Placental pericyte (primary cell): ENCODE measurements around a stretch of chr16.

DNA sequence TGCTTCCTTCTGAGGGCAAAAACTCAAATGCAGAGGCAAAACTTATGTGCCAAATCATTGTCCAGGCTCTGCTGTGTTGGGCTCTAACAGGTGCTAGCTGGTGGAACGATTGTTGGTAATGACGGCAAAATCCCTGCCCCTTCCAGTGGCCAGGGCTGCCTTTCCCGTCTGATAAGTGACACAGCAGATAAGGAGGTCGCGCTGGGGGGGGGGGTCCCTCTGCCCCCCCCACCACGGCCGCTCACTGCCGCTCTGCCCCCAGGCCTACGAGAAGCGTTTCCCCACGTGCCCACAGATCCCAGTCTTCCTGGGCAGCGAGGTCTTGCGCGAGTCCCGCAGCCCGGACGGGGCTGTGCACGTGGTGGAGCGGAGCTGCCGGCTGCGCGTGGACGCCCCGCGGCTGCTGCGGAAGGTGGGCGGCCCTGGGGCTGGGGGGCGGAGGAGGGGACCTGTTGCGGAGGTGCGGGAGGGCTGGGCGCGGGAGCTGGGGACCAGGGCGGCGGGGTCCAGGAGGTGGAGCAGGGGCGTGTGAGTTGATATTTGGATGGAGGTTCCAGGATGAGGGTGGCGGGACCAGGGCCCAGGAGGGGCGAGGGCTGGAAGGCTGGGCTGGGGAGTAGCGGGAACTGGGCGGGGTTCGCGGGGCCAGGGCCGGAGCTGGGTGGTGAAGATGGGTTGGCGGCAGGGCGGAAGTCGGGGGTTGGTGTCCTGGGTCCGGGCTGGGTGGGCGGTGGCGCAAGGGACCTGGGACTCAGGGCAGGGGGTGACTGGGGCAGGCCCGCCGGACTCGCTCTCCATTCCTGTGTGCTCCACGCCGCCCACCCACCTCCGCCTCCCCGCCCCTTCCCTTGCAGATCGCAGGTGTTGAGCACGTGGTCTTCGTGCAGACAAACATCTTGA is 29.4 kb downstream of the SEC14L5 start:
- CAGE, long polyA plus RNA = no peak

DNA sequence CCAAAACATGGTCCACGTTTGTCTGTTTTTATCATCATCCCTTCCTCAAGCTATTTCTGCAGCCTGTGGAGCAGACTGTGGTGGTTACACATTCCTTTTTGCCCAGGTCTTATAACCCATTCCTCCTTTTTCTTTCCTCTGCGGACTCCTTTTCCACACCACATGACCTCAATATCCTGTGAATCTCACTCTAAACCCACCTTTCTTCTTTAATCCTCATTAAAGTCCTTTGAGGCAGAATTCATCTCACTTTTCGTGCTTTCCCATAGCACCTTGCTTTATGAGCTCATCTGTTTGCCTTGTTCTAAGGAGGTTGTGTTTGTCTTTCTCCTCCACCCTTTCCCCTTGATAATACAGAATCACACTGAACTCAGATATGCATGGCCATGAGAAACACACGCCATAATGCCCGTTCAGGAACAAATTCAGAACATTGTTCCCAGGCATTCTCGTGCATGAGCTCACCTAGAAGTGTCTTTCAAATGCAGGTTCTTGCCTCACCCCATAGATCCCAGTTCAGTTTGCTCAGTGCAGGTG is 71.3 kb downstream of the TMEM114 start:
- CAGE, long polyA plus RNA = no peak

DNA sequence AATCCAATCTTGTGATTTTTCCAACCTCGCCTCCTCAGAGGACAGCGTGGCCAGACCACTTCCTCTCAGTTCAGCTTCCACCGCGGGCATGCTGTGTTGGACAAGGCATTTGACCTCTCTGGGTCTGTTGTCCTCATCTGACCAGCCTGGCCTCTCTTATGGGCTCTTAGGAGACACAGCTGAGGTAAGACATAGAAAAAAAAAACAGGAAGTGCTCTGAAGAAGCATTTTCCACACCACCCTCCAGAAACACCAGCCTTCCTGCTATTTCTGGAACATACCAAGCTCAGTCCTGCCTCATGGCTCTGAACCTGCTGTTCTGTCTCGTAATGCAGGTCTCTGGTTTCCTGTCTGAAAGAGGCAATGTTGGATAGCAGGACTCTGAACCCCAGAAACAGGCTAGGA is 8.2 kb downstream of the TMEM114 start:
- CAGE, long polyA plus RNA = no peak

- CAGE, long polyA plus RNA = no peak
Observed at GRCh38 chr16:8621834-8622696, 567 bp downstream of the METTL22 start.

- CAGE, long polyA plus RNA = no peak
Observed at GRCh38 chr16:8712628-8713365, 38.4 kb downstream of the ABAT start.

GRCh38 chr16:8740635-8741391 is 56.6 kb downstream of the TMEM186 start:
- CAGE, long polyA plus RNA = no peak

DNA sequence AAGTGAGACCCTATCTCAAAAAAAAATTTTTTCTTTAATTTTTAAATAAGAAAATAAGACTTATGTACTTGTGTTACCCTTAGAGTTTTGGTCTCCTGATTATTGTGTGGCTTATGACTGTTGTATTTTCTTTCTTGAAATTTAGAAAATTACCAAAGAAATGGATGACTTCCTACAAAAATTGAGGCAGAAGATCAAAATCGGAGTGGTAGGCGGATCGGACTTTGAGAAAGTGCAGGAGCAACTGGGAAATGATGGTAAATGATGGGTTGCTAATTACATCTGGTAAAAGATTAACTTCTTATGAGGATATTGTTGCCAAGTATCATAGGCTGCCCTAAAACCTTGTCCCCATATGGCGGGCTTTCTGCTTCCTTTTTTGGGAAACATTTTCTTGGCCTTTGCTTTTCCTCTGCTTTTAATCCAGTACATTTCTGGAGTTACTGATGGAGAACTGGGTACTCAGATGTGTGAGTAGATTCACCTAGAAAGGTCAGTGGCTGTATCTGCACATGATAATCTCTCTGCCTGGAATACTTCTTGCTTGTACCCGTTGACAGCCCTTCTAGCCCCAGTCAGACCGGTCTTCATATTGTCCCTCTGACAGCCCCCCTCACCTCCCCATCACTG is 4.1 kb downstream of the PMM2 start:
- CAGE, long polyA plus RNA = no peak

DNA sequence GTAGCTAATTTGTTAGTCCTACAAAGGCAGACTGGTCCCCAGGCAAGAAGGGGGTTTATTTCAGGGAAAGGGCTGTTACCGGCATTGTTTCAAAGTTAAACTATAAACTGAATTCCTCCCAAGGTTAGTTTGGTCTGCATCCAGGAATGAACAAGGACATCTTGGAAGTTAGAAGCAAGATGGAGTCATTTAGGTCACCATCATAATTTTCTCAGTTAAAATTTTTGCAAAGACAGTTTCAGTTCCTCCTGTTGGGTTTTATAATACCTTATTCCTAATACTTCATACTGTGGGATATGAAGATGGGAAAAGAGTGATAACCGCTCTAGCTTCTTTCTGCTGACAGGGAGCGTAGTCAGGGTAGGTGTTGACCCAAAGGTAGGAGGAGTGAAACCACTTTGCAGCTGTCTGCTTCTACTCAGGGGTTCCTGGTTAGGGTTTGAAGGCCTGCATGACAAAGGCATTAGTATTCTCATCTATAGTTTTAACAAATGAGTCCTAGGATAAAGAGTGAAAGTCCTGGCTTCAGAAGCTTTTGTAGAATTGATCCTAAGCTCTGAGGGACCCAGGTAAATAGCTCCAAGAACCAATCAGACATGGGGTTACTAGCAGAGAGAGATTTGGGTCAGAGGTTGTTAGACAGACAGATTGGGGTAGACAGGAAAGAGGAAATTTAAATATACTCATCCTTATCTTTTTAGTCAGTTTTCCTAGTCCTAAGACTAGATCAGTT is 24.9 kb downstream of the PMM2 start:
- CAGE, long polyA plus RNA = no peak

DNA sequence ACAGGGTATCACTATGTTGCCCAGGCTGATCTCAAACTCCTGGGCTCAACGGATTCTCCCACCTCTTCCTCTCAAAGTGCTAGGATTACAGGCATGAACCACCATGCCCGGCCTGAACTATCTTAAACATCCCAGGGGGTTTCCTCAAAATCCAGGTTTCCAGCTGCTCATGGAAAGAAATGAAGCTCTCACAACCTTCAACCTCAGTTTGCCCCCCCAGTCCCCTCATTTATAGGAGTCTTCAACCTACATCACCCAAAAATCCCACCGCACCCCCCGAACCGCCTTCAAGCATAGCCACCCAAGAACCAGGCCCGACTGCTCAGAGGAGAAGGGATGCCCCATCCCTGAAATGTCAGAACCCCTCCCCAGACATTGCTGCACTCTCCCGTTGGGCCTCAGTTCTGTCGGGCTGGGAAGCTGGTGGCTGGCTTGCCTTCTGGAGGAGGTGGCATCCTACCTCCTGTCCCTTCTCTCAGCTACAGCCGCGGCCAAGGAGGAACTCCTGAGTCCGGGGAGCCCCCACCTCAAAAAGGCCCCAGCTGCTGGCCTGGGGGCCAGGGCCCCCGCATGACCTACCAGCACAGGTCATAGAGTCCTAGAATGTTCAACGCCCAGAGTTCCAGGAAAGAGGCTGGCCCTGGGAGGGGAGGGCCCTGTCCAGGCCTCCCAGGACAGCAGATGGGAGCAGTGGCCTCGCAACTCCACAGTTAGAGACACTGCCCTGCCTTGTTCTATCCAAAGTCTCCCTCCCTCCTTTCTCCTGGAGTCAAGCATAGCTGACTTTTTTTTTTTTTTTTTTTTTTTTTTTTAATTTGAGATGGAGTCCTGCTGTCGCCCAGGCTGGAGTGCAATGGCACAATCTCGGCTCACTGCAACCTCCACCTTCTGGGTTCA is 7.4 kb downstream of the CARHSP1 start:
- CAGE, long polyA plus RNA = no peak

GRCh38 chr16:8892974-8894318 is 11.3 kb downstream of the LITAFD start:
- CAGE, long polyA plus RNA = no peak

- CAGE, long polyA plus RNA = no peak
Observed at GRCh38 chr16:8918163-8918660, 36.1 kb downstream of the LITAFD start.

DNA sequence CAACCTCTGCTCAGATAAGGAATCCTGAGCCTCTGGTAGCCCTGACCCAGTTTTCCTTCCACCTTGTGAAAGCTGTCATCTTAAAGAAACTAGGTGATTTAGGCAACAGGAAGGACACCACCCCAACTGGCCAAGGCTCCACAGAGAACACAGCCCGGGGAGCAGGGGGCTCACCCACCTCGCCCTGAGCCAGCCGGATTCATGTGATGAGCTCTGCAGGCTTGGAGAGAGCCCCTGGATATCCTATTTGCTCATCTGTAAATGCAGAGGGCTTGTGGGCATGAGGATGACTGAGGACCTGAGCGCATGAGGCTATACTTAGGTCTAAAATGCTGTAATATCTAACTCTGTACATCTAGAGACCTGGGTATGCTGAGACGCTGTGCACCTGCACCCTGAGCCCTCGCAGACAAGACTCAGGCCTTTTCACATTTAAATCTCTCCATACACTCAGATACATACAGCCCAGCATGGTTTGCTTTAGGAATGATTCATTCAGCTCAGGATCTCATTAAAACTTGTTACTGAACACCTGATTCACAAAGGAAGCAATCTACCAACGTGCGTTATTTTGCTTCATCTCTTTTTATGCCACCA is 12.3 kb downstream of the USP7 start:
- CAGE, long polyA plus RNA = no peak

DNA sequence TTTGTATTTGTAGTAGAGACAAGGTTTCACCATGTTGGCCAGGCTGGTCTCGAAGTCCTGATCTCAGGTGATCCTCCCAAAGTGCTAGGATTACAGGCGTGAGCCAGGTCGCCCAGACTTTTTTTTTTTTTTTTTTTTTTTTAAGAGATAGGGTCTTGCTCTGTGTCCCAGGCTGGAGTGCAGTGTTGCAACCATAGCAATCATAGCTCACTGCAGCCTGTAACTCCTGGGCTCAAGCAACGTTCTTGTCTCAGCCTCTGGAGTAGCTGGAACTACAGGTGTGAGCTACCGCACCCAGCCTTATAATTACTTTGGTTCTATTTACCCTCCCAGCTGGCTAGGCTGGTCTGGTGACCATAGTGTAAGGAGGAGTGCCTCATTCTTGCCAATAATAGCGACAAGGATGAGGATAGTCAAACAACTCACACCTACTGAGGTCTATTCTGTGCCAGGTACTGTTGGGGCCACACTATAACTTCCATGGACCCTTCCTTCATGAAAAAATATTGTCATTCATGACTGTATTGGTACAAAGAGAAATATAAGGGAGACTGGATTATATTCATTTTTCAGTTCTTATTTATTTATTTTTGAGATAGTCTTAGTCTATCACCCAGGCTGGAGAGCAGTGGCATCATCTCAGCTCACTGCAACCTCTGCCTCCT is 39.7 kb upstream of the USP7 start:
- CAGE, long polyA plus RNA = no peak

- CAGE, long polyA plus RNA = no peak
Observed at GRCh38 chr16:9103242-9104219, 12.1 kb downstream of the HAPSTR1 start.

DNA sequence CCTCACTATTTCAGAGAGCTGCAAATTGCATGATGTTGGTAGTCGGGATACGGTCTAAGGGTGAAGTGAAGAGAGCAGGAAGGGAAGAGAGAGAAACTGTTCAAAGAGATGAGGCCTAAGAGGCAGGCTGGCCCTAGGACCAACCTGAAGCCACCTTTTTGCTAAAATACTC is 23.0 kb downstream of the HAPSTR1 start:
- CAGE, long polyA plus RNA = no peak

DNA sequence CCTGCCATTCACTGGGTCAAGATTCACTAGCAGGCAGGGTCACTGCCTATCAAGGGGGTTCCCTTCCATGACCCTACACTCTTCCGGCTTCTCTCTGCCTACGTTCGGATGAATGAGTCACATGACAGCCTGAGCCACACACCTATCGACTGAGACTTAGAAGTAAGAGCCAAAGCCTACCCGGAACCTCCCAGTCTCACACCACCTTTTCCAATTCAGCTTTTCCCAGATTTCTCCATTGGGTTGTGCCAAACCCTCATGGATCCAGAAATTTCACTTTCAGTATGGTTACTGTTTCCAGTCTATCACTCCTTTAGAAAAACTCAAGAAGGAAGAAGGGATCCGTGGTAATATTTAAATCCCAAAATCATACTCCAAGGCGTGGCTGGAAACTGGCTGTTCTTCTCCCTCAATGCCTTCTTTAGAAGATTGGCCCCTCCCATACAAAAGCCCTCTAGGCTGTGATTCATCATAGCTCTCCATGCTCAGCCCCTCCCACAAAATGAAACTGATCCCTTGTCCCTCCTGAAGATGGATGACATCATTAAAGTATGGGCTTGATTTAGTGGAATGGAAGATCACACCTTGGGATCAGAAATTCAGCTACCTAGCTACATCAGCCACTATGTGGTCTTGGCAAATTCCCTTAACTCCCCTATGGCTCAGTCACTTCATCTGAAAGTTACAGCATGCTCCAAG is 4.3 kb downstream of the GRIN2A start:
- CAGE, long polyA plus RNA = no peak

DNA sequence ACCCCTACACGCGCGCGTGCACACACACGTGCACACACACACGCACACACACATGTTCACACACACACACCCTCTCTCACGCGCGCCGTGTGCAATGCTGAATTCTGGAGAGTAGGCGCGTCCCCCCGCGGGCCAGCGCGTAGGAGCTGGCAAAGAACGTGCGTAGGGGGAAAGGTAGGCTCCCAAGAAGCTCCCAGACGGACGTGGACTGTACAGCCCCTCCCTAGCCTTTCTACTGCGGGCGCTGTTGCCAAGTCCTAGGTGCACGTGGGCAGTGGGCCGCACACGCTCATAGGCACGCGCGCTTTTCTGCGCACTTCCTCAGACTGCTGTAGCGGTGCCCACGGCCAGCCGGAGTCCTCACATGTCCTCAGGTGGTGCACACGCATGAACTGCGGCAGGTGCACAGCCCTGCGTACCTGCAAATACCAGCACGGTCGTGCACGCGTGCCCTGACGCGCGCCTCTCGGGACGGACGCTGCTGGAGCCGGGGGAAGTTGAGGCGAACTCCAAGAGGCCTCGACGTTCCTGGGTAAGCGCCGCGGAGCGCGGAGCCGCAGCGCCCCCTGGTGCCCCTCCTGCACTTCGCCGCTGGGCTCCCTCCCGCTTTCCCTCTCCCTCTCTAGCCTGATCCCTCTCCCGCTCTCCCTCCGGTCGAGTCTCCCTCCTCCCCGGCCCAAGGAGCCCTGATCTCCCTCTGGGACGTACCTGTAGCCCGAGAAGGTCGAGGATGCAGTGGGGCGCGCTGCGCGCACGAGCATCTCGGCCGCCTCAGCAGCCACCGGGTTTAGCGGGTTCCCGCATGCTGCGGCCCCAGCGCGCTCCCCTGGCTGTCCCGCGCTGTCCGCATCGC is 833 bp downstream of the GRIN2A start:
- CAGE, long polyA plus RNA = no peak

GRCh38 chr16:10362321-10362827 is 23.5 kb upstream of the ATF7IP2 start:
- CAGE, long polyA plus RNA = no peak

DNA sequence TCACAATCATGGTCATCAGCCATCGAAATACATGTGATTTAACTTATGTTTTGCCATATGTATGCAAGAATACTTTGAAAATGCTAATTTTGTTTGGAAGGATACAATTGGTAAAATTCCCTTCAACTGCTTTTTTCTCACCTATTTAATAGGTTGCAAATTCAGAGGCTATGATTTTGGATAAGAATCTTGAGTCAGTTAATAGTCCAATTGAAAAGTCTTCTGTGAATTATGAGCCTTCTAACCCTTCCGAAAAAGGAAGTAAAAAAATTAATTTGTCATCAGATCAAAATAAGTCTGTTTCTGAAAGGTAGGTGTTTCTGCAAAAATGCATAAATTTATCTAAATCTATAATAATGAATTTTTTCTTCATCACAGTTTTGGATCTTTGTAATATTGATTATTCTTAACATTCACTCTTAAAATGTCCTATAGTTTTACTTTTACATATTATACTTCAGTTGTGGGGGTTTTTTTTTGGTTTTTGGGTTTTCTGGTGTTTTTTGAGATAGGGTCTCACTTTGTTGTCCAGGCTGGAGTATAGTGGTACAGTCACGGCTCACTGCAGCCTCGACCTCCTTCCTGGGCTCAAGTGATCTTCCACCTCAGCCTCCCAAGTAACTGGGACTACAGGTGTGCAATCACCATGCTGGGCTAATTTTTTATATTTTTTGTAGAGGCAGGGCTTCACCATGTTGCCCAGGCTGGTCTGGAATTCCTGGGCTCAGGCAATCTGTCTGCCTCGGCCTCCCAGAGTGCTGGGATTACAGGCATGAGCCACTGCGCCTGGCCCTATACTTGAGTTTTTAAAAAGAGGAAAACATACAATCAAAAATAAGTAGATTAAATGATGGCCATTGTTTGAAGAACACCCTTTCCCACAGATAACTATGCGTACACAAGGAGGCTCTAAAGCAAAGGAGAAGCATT is 71.6 kb downstream of the ATF7IP2 start:
- CAGE, long polyA plus RNA = no peak

- CAGE, long polyA plus RNA = no peak
Observed at GRCh38 chr16:10514750-10515427, 65.5 kb downstream of the EMP2 start.